Cerebellum (tissue), 5 donors: ENCODE data around the gene ACSL5.

- PRO-cap, 3 experiments = peak in 1 of 3 experiments; most common plus-strand start chr10:110269541 (in 1)
- RAMPAGE, long total RNA = no peak
Observed at GRCh38 chr10:110269345-110270135, 35.2 kb downstream of the SMNDC1 start.

DNA sequence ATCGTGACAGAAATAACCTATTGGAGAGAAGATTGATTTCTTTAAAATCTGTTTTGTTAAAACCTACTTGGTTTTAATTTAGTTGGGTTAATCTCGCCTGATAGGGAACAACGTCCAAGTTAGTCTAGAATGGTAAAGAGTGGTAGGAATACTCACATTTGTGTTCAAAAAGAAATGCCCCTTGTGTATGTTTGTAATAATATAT is 643 bp upstream of the SMNDC1 start:
- PRO-cap, 3 experiments = no peak in any of the 3 experiments
- RAMPAGE, long total RNA = no peak

DNA sequence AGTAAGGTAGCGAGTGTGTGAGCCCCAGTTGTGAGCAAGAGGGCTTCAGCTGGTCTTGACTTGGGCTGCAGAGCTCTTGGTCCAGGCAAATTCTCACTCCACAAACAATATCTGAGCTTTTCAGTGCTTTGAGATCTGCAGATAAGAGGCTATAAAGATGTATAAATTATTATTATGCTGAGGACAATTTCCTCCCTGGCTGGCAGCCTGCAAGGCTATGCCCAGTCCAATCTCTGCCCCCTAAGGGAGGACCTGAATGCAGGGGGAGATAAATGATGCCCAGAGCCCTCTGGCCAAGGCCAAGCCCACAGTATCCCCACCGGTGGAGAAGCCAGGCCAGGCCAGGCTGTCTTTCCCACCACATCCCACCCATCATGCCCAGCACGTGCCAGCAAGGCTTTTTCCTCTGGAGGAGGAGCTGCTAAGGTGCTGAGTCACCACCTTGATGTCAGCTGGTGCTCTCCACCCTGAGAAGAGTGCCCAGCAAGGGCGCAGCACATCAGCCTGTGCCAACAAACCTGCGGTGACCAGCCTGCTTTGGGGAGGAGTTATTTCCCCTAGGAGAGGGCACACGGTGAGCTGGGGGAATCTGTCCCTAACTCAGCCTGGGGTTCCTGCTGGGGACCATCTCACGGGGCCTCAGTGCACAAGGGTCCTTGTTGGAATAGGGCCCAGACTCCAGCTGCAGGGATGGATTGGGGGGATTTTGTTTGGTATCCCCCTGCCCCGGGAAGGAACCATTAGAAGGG is 80.4 kb upstream of the DUSP5 start:
- PRO-cap, 3 experiments = no peak in any of the 3 experiments
- RAMPAGE, long total RNA = no peak

DNA sequence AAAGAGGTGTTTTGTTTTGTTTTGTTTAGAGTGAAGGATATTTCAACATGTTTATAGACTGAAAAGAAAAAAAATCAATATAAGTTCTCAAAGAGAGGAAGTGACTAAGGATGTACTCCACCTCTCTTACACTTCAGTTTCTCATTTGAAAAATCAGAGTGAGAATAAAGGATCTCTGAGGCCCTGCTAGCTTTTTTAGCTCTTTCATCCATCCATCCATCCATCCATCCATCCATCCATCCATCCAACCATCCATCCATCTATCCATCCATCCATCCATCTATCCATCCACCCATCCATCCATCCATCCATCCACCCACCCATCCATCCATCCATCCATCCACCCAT is 77.0 kb upstream of the DUSP5 start:
- PRO-cap, 3 experiments = peak in 1 of 3 experiments; most common plus-strand start position 144 of the sequence (in 1)
- RAMPAGE, long total RNA = no peak

DNA sequence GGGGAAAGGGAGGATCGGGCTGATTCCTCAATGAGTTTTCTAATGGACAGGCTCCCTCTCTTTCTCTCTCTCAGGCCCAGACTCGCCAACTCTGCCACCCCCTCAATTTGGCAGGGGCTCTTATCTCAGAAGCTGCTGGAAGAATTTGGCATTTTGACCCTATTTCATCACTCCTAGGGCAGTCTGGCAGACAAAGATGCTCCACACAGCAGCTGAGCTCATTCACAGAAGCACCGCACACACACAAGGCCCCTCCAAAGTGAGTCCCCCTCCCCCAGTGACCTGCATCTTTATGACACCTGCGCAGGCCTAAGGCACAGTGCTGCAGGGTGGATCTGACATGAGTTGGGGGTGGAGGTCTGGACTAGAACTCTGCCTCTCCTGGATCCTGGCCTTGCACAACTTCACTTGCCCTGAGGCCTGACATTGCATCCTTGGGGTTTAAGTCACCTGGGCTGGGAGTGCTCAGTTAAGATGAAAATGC is 41.2 kb upstream of the DUSP5 start:
- PRO-cap, 3 experiments = peak in 1 of 3 experiments; most common plus-strand start position 204 of the sequence (in 1); most common minus-strand start position 63 of the sequence (in 1)
- RAMPAGE, long total RNA = no peak

- PRO-cap, 3 experiments = no peak in any of the 3 experiments
- RAMPAGE, long total RNA = no peak
Observed at GRCh38 chr10:110503693-110504856, 6.4 kb downstream of the DUSP5 start.

DNA sequence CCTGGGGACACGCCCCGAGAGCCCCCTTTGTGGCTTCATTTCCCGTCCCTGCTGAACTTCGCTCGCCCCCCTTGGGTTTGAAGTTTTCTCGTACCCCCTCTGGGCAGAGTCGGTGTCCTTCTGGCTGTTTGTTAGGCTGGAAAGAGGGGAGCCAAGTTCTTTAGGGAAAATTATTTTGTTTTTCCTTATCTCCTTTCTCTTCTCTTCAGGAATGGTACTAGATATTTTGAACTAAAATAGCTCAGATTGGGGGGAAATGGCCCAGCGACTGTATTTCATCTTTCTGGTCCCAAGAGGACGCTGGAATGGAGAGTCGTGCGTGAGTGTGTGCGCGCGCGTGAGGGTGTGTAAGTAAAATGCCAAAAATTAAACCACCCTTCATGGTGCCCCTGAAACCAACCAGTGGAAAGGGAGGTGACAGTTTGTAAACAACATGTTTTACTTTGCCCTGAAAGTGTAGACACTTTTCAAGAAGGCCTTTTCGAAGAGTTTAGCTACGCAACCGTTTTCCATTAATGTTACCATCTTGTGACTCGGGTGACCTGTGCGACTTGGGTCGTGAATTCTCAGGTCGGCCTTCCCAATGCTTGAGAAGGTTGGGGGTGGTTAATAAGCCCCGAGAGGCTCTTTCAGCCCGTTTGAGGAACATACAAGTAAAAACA is 677 bp downstream of the RBM20 start:
- PRO-cap, 3 experiments = no peak in any of the 3 experiments
- RAMPAGE, long total RNA = no peak

DNA sequence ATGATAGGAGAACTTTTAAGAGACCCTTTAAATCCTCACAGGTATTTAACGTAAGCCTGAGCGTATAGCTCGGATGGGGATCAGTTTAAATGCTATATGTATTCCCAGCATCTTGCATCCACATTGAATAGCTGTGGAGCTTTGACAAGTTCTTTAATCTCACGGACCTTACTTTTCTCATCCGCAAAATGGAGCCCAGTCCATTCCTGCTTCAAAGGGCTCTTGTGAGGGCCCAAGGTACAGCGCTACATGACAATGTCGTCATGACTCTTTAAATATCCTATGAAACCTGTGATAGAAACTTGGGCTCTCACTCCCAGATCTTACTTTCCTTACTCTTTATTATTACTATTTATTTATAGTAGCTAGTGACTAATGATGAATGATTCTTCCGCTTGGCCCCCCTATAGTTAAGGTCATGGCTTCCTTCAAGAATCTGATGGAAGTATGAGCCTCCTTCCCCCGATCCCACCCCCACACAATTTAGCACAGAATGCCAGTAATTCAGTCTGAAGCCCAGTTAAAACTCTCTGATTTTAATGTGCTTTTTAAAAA is 41.9 kb downstream of the RBM20 start:
- PRO-cap, 3 experiments = no peak in any of the 3 experiments
- RAMPAGE, long total RNA = no peak

- PRO-cap, 3 experiments = no peak in any of the 3 experiments
- RAMPAGE, long total RNA = no peak
Observed at GRCh38 chr10:110824564-110825105, 47.1 kb upstream of the PDCD4 start.

GRCh38 chr10:110841597-110842253 is 30.0 kb upstream of the PDCD4 start:
- PRO-cap, 3 experiments = no peak in any of the 3 experiments
- RAMPAGE, long total RNA = no peak

DNA sequence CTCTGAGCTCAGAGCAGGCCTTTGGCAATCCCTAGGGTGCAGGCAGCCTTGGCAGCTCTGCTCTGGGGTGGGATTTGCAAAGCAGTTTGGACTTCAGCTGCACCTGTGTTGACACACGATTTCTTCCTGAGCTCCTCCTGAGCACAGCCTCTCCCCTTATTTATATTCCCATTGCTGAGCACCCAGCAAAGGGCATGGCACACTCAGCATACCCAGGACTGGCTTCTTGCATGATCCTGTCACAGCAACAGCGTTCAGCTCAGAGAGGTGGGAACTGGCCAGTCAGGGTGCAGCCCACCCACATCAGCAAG is 25.4 kb upstream of the PDCD4 start:
- PRO-cap, 3 experiments = no peak in any of the 3 experiments
- RAMPAGE, long total RNA = no peak

DNA sequence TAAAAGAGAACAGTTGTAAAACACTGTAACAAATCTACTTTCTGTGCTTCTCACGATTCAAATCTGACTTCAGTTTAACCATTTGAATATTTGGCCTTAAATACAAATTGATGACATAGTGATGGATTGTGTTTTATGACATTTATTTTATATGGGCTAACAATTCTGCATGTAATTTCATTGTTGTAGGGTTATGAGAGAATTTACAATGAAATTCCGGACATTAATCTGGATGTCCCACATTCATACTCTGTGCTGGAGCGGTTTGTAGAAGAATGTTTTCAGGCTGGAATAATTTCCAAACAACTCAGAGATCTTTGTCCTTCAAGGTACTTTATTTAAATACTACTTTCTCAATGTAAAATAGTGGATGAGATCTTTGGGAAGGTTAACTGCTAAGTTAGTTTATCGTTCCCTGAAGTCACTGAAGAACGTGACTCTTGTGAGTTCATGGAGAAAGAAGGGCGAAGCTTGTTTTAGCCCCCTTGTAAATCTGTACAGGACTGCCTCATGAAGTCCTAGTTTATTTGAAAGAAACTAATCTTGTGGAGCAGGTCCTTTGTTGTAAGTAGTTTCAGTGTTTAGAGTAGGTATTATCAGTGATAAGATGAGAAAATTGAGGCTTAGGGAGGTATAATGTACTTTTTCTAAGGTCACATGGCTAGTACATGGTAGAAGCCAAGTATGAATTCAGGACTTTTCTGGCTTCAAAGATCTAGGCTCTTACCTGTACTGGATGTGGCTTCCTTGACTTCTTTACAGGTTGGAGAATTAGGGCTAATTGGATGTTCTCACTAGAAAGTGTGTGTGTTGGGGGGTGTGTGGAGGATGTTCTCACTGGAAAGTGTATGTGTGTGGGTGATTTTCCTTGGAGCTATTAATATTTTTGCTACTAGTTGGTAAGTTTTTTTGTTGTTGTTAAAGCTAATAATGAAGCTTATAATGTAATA is 22.9 kb downstream of the BBIP1 start:
- PRO-cap, 3 experiments = no peak in any of the 3 experiments
- RAMPAGE, long total RNA = no peak

- PRO-cap, 3 experiments = no peak in any of the 3 experiments
- RAMPAGE, long total RNA = no peak
Observed at GRCh38 chr10:111756380-111756979, 427.1 kb downstream of the GPAM start.

- PRO-cap, 3 experiments = no peak in any of the 3 experiments
- RAMPAGE, long total RNA = no peak
Observed at GRCh38 chr10:111975525-111975832, 208.1 kb downstream of the GPAM start.

DNA sequence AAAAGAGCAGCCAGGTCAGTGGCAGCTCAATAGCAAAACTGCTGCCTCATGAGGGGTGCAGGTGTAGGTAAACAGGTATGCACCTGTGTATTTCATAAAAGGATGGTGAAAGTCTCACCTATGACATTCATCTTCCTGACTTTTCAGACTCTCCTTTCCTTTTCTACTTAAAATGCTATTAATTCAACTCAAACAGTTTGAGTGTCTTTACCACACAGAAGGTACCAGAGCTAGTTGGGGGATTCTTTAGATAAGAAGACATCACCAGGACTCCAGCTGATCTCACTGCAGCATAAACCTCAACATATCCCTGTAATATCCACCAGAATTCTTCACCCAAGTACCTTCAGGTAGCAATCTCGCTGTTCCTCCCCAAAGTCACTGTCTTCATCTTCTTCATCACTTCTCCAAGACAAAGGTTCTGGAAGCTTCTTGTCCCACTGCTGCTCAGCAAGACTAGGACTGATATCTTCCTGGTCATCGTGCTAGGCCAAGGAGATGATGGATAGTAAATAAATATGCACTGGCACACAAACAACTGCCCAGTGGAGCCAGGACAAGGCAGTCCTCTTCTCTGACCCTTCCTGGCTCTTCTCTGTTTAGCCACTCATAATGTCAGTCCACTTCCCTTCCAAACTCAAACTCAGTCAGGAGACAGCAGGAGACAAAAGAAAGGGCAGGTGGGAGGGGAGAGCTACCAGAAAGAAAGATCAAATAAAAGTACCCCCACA is 26.5 kb downstream of the GPAM start:
- PRO-cap, 3 experiments = no peak in any of the 3 experiments
- RAMPAGE, long total RNA = no peak

DNA sequence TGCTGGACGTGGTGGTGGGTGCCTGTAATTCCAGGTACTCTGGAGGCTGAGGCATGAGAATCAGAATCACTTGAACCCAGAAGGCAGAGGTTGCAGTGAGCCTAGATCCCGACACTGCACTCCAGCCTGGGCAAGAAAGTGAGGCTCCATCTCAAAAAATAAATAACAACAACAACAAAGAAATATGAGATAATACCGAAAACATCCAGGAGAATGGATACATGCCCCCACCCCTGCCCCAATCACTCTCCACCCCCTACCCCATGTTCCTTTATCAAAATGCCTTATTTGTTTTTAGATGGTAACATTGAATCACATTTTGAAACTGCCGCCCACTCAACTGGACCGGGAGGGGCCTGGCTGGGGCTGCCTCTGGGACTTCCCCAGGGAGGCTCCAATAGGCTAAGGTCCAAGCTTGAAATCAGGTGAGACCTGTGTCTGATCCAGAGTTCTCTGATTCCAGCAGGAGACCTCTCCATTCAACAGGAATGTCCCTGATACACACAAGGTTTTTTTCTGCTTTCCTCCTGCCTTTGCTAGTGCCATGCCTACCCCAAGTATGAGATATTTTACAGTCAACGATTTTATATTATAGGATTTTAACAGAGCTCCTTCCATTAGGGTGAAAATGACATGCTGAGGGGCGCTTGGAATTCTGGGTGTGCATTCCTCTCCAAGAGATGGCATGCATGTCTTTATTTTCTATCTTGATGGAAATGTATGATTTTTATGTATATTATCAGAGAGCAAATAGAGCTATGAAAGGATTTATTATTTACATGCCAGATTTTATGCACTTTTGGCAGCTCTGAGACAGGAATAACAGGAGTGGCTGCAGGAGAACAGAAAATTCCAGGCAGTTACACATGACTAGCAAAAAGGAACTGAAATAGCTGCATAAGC is 43.7 kb upstream of the ACSL5 start:
- PRO-cap, 3 experiments = peak in 1 of 3 experiments; most common minus-strand start position 657 of the sequence (in 1)
- RAMPAGE, long total RNA = no peak

DNA sequence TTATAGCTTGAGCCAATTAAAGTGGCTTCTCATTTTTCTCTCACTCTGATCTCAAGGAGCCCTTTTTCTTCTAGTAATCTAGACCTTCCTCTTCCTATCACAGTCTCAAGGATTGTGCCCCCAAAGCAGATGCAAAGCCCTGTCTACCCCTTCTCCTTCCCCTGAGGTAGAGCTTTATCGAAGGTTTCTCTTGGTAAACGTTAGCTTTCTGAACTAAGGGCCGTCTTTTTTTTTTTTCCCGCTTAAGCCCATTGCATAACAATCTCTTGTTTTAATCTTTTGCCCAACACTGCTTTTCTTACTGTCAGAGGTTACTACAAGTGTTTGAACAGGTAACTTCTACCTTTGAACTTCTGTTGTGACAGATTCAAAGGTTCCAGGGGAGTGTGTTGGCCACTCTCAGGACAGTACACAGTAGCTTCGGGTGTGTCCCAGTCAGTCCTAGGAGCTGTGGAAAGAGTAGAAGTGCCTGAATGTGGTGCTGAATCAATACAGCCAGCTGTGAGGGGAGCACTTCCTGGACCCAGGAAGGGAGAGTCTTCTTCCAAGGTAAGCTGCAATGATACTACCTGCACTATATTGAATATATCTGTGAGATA is at the start of gene ACSL5:
ACSL5 (plus strand) TSS at position 396 of the 599 bp plus-strand sequence.
- PRO-cap, 3 experiments = no peak in any of the 3 experiments
- RAMPAGE, long total RNA = no peak

GRCh38 chr10:112429062-112429582 is 17.6 kb downstream of the ZDHHC6 start:
- PRO-cap, 3 experiments = no peak in any of the 3 experiments
- RAMPAGE, long total RNA = no peak

DNA sequence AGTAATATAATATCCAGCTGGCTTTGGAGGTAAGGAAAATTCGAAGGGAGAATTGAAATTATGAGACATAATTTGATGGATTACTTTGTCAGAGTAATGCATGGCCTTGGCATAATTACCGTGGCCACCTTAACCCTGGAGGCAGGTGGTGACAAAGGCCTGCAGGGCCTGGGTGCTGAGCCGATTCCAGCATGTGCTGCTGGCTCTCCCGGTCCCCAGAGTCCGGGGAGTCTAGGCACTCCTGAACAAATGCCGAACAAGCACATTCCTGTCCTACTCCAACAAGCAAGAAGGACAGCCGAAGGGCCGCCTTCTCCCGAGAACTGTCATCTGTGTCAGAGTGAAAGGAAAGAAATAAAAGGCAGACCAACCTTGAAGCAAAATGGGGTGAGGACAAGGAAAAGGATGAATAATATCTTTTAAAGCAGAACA is 166.4 kb upstream of the TCF7L2 start:
- PRO-cap, 3 experiments = no peak in any of the 3 experiments
- RAMPAGE, long total RNA = no peak

DNA sequence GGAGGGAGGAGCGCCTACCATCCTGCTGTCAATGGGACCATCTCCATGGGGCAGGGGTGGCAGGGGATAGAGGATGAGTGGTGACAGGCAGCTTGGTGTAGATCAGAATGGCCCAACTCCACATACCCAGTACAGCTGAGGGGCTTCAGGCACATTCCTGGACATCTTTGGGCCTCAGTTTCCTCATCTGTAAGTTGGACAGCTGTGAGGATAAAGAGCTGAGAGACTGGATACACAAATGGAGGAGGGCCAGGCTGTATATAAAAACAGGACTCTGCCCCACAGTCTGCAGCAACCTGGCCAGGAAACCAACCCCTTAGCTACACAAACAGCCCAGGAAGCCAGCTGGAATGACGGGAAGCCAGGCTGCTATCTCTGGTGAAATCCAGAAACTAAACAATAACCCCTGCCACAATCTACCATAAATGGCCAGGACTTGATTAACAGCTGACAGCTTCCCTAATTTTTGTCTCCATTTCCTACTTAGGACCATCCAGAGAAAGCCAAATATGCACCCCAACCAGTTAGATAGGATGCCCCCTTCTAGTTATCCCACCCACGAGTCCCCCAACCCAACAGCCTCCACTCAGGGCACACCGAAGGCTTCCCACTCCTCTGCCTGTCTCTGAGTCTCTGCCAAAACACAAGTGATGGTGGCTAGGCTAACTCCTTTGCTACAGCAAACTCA is 110.1 kb upstream of the TCF7L2 start:
- PRO-cap, 3 experiments = no peak in any of the 3 experiments
- RAMPAGE, long total RNA = no peak